PC-3 (cell line): ENCODE results near the genes JPH2, FITM2 and TTPAL.

DNA sequence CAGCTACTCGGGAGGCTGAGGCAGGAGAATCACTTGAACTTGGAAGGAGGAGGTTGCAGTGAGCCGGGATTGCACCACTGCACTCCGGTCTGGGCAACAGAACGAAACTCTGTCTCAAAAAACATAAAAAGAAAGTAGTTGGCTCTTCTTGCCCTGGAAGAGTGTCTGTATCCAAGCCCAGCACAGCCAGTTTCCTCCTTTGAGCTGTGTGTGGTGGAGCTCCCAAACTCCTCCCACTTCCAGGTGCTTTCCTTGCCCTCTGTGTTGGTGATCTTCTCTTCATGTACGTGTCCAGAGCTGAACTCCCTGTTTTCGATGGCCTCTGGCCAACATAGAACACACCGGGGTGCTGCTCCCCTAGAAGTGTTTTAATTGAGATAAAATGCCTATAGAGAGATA lies 16.7 kb upstream of the SGK2 start:
- RAMPAGE, long total RNA = no peak

- RAMPAGE, long total RNA = no peak
Measured at GRCh38 chr20:43579711-43580710, 10.7 kb upstream of the IFT52 start.

DNA sequence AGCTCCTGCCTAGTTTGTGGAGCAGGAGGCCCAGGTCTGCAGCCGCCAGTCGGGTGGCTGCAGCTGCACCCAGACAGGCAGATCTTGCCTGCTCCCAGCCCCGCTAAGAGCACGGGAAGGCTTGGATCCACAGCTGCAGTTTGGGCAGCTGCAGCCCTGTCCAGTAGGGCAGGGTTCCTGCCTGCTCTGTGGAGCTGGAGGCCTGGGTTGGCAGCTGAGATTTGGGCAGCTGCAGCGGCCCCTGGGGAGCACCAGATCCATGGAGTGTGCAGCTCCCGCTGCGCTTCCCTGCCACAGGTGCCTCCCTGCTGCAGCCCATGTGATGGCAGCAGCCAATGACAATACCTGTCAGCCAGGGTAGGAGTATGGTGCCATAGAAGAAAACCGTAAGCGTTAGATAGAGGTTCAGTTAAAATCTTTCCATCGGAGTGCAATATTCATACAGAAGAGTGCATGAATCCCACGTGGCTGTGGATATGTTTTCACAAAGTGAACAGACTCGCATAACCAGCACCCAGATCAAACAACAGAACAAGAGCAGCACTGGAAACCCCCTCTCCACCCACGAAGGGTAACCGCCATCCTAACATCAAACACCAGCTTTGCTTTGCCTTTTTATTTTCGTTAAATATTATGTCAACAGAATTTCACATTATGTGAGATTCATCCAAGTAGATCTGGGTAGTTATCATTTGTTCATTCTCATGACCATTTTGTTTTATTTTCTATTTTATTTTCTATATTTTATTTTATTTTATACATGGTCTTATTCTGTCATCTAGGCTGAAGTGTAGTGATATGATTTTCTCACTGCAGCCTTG lies 4.8 kb downstream of the GTSF1L start:
- RAMPAGE, long total RNA = no peak

DNA sequence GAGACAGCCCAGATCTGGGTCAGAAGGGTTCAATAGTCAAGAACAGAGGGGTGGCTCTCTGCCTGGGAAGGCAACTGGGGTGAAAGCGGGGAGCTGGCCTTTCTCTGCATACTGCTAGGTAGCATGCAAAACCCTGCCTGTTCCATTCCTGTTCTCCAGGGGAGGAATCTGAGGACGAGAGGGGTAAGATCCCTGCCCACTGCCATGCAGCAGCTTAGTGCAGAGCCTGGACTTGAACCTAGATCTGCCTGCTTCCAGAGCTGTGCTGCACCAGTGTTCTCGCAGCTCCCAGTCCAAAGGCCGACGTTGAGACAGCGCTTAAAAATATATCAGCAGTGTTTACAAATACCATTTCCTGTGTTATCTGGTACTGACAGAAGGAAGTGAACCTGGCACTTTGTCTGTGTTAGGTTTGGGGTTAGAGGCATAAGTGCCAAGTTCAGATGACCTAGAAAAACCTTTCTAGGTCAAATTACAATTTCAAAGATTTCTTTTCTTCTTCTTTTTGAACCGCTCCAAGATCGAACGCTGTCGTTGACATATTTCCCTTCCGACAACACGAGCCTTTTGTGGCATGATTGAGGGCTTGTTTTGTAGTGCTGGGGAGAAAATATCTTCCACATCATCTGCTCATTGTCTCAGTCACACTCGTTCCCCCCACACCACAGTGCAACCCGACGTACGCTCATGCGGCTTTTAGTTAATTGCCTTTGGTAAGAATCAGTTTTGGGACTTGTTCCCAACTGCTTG lies 44.6 kb downstream of the TOX2 start:
- RAMPAGE, long total RNA = no peak

DNA sequence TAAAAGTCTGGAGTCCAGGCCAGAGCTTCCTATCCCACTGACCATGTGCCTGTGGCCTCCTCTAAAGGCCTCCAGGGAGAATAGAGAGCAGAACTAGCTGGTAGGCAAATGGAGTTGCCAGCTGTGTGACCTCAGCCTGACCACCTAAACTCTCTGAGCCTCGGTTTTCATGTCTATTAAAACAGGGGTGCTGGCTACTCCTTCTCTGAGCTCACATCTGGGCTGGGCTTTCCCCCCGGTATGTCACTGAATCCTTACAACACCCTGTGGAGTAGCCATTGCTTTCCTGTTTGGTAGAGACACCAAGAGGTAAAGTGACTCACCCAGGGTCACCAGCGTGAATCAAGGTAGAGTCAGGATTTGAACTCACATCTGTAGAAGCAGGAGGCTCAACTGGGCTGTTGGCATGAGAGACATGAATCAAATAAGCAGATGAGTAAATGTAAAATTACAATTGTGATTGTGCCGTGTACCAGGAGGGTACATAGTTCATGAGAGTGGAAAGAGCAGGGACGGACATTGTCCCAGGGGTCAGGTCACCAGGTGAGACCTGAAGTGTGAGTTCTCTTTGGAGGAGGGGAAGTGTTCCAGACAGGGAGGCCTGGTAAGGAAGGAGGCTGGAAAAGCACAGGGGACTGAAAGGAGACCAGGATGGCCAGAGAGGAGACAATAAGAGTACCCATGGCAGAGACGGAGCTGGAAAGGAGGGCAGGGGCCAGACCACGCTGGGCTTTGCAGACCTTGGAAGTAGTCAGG lies 132.0 kb downstream of the JPH2 start:
- RAMPAGE, long total RNA = no peak

DNA sequence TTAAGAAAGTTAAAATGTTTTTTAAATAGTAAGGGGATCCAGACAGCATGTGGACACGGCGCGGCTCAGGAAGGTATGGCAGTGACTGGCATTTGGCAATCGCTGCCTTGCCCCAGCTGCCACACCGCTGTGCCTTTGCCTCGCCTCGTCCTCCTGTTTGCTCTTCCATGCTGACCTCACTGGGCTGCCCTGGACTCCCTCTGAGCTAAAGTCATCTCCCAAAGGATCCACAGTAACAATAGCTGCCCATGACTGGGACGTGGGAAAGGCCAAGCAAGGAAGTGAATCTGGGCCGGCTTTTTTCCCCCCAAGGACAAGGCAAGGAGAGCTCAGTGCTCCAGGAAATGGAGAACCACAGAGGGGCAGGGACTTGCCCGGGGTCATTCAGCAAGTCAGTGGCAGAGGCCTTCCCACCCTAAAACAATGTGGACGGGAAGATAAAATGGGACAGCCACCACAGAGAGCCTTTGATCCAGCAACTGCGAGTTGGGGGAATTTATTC lies 48.1 kb downstream of the JPH2 start:
- RAMPAGE, long total RNA = no peak

GRCh38 chr20:44177007-44177745 lies 9.8 kb downstream of the JPH2 start:
- RAMPAGE, long total RNA = no peak

- RAMPAGE, long total RNA = no peak
Measured at GRCh38 chr20:44186548-44187808, at the start of gene JPH2. JPH2 (minus strand) TSS chr20:44187188.

GRCh38 chr20:44187809-44188410 lies 922 bp upstream of the JPH2 start:
- RAMPAGE, long total RNA = no peak

DNA sequence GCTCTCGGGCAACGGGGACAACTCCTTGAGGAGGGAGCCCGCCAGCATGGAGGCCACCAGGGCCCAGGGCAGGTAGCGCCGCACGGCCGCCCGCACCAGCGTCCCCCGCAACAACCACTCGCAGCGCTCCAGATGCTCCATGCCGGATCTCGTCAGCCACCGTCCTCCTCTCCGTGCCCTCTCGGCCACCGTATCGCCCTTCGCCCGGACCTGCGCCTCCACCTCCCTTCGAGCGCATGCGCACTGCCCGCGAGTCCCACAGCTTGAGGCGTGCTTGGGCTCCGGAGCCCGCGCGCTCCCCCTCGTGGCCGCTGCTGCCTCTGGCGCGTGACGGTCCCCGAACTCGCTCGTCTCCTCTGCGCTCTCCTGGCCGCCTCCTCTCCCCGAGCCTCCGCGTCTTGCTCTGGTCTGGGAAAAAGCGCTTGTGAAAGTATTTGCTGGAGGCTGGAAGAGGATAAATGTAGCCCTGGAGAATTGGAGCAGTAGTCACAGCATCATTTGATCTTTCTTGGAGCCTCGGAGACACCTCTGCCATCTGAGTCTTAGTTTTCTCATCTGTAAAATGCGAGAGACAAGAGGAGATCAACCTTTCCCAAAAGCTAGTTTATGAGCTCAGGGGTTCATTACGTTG lies at the start of gene FITM2:
Gene FITM2, minus strand, starts transcription at position 195 of the 631 bp plus-strand sequence.
- RAMPAGE, long total RNA = start-site peak on the minus strand centred at position 180 of the sequence, 25 bp wide, 24 and 36 reads in 2 replicates

DNA sequence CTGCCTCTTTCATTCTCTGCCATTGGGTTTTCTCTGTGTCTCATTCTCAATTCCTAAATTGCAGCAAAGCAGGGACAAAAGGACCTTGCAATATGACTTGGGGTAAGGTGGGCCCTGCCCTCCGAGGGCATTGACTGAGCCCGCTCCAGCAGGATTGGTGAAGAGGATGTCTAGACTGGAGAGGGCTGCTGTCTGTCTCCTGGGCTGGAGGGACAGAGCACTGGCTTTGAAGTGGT lies 278 bp upstream of the R3HDML start:
- RAMPAGE, long total RNA = no peak

- RAMPAGE, long total RNA = no peak
Measured at GRCh38 chr20:44392989-44393571, 37.6 kb downstream of the HNF4A start.

- RAMPAGE, long total RNA = no peak
Measured at GRCh38 chr20:44424820-44425491, 50.7 kb upstream of the TTPAL start.

DNA sequence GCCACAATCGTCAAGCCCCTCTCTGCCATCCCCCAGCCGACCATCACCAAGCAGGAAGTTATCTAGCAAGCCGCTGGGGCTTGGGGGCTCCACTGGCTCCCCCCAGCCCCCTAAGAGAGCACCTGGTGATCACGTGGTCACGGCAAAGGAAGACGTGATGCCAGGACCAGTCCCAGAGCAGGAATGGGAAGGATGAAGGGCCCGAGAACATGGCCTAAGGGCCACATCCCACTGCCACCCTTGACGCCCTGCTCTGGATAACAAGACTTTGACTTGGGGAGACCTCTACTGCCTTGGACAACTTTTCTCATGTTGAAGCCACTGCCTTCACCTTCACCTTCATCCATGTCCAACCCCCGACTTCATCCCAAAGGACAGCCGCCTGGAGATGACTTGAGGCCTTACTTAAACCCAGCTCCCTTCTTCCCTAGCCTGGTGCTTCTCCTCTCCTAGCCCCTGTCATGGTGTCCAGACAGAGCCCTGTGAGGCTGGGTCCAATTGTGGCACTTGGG lies 46.0 kb upstream of the TTPAL start:
- RAMPAGE, long total RNA = no peak

DNA sequence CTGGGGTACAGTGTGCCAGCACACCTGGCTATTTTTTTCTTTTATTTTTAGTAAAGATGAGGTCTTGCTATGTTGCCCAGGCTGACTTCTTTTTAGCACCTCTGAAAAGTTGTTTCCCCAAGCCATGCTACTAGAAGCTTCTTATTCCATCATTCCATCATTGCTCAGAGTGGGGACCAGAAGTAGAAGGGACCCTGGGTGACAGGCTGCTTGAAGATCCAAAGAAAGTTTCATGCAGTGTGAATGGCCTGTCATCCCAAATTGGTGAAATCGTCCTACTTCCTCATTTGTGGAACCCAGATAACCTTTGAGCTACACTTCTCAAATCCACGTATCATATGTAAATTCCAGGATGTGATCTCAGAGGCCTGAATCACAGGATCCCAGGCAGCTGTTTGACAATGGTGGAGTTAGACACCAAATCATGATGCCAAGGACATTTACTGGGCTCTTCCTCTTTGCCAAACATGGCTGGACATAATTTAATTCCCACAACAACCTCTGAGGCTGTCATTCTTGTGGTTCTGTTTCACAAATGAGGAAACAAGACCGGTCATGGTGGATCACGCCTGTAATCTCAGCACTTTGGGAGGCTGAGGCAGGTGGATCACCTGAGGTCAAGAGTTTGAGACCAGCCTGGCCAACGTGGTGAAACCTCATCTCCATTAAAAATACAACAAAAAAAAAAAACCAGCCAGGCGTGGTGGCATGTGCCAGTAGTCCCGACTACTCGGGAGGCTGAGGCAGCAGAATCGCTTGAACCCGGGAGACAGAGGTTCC lies 40.0 kb upstream of the TTPAL start:
- RAMPAGE, long total RNA = no peak

DNA sequence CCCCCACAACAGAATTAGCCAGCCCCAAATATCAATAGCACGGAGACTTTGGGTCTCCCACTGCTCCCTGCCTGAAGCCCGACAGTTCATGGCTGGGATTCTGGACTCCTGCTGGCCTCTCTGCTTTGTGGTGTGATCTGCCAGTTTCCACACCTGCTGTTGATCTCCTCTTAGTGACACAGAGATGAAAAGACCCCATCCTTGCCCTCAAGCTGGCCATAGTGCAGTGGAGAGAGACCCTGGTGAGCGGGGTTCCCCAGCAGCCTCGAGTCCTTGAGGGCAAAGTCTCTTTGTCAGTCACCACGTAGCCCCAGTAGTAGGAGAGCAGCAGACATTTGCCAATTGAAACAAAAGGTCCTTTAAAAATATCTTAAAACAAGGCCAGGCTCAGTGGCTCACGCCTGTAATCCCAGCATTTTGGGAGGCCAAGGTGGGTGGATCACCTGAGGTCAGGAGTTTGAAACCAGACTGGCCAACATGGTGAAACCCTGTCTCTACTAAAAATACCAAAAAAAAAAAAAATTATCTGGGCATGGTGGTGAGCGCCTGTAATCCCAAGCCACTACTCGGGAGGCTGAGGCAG lies 24.5 kb upstream of the TTPAL start:
- RAMPAGE, long total RNA = no peak

- RAMPAGE, long total RNA = no peak
Measured at GRCh38 chr20:44475710-44476848, at the start of gene TTPAL. TTPAL (plus strand) TSS chr20:44475874.

DNA sequence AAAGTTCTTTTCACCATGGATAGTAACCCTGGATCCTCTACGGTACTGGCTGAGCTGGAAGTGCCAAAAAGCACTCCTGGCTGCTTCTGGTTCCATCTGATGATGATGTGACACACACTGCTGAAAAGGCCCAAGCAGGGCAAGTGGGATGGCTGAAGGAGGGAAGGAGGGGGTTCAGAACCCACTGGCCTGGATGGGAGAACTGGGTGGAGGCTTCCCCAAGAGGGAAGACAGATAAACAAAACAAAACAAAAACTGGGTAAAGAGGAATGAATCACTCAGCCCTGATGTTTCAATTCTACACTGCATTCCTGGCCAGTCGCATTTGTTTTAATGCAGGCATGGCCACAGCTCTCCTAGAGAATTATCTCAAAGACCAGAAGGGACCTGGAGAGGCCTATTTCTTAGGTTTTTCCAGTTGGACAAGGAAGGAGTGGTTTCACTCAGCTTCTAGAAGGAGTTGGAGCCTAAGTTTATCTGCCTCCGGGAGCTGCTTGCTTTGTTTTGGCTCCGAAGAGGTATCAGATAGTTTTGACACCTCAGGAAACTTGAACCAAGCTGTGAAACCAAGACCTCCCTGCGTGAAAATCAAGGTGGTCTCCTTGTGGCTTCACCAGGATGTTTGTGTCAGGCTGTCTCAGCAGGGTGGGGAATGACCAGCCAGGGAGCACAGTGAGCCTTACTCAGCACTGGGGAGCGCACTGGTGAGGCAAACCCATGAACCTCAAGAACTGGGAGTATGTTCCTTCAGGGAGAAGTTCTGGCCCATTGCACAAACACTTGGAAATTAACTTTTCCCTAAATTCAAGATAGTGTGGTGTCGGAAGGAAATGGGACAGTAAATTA lies 16.1 kb downstream of the TTPAL start:
- RAMPAGE, long total RNA = no peak

DNA sequence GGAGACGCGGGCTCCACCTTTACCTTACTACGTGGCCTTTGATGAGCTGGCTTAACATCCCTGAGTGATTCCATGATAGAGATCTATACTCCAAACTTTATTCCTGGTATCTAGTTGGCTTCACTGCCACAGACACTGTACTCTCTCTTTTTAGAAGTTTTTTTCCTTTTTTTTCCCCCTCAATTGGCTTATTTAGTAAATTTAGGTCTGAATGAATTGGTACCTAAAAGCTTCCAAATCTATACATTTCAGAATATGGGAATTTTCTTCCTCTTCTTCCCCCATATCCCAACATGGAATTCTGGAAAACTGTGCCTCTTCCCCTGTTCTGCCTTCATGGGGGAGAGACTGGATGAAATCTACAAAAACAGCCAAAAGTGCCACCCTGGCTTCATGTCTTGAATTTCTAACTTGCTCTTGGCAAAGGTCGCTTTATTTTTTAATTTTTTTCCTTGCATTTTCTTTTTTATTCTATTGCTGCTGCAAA lies 16.8 kb downstream of the TTPAL start:
- RAMPAGE, long total RNA = no peak

DNA sequence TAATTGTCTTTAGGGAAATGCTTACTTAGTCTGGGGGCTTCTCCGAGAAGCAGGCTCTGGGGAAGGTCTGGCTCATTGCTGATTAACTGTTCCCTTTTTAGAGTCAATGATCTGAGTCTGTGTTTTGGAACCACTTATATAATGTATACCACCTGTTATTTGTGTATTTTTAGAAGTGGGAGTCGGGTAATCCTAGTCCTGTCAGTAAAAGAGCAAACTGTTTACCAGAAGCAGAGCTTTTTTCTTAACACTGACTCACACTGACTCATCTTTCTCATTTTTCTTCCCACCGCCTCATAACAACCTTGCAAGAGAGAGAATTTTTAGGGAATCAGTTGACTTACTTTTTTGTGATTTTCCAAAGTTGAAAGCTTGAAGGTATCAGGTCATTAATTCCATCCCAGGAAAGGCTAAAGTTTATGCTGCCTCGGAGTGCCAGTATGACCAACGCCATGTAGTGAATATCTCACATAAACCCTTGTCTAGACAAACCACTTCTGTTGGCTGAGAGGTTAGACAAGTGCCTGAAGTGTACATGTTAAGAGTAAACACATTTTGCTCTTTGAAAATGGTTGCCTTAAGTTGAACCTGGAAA lies 29.4 kb upstream of the PKIG start:
- RAMPAGE, long total RNA = no peak